BJ (cell line): ENCODE data around the genes CCDC7 and ITGB1.

DNA sequence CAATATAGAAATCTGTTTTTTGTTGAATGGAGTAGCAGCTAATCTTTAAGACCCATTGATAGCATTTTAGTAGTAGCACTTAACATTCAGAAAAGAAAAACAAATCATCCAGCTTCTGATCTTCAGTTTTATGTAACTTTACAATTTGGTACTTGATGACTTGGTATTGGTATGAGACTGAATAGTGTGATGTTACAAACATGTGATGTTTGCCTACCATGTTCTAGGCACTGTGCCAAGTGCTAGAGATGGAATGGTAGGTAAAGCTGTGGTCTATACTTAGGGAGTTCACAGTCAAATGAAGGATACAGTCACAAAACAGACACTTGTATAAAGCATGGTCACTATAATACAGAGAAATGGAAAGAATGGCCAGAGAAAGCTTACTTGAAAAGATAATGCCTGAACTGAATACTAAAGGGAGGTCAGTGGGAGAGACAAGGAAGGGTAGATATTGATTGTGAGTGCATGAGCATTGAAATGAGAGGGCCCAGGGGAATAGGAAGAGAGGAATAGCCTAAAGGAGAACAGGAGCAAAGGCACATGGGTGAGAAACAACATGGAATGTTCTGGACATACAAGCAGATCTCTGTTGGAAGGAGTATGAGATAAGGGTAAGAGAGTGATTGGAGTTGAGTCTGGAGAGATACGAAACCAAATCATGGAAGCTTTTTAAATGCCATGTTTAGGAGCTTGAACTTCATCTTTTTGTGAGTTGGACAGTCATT, 21.5 kb downstream of the ZEB1 start:
- CAGE, long polyA plus RNA, result no peak
- RRBS, result no CpG with 5 or more reads among the region's 1 CpG

GRCh38 chr10:31582503-31583263, 263.7 kb downstream of the ZEB1 start:
- CAGE, long polyA plus RNA, result no peak
- RRBS, result no CpG with 5 or more reads among the region's 6 CpGs

GRCh38 chr10:31698556-31698920, 230.1 kb downstream of the ARHGAP12 start:
- CAGE, long polyA plus RNA, result no peak
- RRBS, result no CpG with 5 or more reads among the region's 3 CpGs

DNA sequence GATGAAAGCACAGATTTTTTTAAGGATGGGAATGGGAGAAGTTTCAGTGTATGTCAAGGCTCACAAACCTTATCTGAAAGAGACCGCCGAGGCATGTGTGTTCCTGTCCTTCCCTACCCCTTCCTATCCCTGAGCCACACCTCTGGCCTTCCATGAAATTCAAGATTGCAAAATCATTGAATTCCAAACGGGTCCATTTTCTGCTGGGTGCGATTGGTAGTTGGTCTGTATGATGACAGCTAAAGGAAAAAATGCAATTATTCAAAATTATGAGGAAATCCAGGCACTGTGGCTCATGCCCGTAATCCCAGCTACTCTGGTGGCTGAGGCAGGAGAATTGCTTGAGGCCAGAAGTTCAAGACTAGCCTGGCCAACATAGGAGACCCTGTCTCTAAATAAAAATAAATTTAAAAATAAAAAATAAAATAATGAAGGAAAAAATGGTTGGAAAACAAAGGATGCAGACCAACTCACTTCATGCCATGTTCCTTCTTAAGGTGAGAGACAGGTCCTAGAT, 170.1 kb downstream of the ARHGAP12 start:
- CAGE, long polyA plus RNA, result no peak
- RRBS, result no CpG with 5 or more reads among the region's 5 CpGs

DNA sequence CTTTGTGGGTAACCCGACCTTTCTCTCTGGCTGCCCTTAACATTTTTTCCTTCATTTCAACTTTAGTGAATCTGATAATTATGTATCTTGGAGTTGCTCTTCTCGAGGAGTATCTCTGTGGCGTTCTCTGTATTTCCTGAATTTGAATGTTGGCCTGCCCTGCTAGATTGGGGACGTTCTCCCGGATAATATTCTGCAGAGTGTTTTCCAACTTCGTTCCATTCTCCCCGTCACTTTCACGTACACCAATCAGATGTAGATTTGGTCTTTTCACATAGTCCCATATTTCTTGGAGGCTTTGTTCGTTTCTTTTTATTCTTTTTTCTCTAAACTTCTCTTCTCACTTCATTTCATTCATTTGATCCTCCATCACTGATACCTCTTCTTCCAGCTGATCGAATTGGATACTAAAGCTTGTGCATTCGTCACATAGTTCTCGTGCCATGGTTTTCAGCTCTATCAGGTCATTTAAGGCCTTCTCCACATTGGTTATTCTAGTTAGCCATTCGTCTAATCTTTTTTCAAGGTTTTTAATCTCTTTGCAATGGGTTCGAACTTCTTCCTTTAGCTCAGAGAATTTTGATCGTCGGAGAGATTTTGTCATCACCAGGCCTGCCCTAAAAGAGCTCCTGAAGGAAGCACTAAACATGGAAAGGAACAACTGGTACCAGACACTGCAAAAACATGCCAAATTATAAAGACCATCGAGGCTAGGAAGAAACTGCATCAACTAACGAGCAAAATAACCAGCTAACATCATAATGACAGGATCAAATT, 37.0 kb downstream of the ARHGAP12 start:
- CAGE, long polyA plus RNA, result no peak
- RRBS, result no CpG with 5 or more reads among the region's 18 CpGs

GRCh38 chr10:32034475-32034951, 21.7 kb downstream of the KIF5B start:
- CAGE, long polyA plus RNA, result no peak
- RRBS, result no CpG with 5 or more reads among the region's 4 CpGs

DNA sequence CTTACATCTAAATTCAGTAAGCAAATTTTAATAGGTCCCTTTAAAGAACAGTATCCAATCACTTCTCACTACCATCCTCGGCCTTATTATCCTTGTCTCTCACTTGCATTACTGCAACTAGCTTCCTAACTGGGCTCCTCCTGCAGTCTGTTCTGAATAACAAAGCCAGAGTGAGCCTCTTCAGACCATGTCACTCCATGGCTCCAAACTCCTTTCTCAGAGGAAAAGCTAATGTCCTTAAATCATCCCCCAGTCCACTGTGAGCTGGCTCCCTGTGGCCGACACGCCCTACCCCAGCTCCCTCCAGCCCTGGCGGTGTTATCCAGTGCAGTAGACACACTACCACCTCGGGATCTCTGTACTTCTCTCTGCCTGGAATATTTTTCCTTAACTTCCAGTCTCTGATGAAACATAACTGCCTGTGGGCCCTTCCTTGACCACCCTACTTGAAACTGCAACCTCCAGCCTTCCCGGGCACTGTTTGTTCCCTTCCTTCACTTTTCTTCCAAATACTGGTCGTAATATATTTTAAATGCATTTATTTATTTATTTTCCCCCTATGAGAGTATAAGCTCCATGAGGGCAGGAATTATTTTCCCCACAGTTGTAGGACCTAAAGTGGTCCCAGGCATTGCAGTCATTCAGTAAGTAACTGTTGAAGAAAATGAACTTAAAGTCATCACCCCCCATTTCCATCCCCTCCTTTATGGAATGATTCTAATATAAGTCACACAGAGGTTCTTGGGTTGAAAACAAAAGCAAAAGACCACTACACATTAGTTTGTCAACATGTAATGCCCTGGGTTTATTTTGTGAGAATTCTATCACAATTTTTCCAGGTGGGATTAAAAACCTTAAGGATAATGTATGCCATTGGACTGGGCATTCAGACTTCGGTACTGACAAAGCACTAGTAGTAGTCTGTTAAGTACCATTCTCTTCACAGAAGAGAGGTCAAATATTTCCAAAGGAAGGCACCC, 79.7 kb downstream of the EPC1 start:
- CAGE, long polyA plus RNA, result no peak
- RRBS, result no CpG with 5 or more reads among the region's 8 CpGs

- CAGE, long polyA plus RNA, result no peak
- RRBS, result no CpG with 5 or more reads among the region's 3 CpGs
Measured at GRCh38 chr10:32364287-32364877, 17.4 kb upstream of the EPC1 start.

DNA sequence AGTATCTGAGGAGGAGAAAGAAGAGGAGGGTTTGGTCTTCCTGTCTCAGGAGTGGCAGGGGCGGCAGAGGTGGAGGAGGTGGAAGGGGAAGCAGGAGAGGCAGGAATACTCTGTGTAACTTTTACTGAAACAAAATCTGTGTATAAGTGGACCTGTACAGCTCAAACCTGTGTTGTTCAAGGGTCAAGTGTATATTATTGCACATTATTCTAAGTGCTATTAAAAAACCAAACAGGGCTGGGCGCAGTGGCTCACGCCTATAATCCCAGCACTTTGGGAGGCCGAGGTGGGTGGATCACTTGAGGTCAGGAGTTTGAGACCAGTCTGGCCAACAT, 34.3 kb upstream of the EPC1 start:
- CAGE, long polyA plus RNA, result no peak
- RRBS, result no CpG with 5 or more reads among the region's 4 CpGs

DNA sequence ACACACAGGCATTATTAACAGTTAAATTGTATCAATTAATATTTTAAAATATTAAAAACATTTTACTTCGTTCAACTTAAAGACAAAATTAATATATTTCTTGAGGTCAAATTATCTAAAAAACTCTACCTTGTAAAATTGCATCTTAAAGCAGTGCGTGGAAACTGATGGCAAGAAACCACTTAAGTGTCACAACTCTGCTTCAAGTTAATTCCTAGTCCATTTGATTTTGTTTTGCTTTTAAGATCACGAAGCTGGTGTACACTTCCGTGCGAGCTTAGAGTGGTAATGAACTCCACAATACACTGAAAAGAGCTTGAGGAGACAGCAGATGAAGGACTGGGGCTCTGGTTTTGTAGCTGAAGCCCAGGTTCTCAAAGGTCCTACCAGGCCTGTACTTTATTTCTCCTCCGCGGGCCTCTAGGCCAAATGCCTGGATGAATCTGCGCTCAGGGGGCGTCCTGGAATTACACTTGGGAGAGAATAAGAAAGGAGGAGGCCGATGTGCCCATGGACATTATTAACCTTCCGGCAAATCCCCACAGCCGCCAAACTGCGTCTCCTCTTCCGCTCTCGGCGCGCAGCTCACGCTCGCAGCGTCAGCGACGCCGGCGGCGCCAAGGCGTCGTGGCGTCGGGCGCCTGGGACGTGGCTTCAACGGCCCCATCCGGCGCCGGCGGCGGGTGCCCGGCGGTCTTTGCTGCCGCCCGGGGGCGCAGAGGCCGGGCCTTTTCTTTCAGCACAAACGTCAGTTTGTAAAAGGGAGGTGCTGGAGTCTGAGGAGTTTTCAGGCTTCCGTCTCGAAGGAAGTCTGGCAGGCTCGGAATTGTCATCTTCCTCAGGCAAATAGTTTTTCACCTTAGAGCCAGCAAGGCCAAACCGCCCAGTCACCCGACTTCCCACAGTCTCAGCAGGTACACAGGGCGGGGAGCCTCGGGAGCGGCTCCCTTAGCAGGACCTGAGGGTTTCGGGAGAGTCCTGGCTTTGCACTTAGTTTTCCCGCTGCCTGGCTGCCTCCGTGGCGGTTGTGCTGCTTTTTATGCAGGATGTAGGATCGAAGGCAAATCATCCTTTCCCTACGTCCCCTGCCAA, at the start of gene CCDC7:
Gene CCDC7, plus strand, starts transcription at position 657 of the 1,092 bp plus-strand sequence.
- CAGE, long polyA plus RNA, result start-site peak on the plus strand centred at position 766 of the sequence, 97 bp wide, 34 and 20 reads in 2 replicates
- RRBS, result under 1% methylated on average over 21 of the region's 58 CpGs

- CAGE, long polyA plus RNA, result no peak
- RRBS, result no CpG with 5 or more reads among the region's 5 CpGs
Measured at GRCh38 chr10:32447137-32447332, 1.1 kb downstream of the CCDC7 start.

GRCh38 chr10:32895293-32895632, 62.8 kb downstream of the ITGB1 start:
- CAGE, long polyA plus RNA, result no peak
- RRBS, result no CpG with 5 or more reads among the region's 5 CpGs

- CAGE, long polyA plus RNA, result start-site peak on the minus strand at chr10:32958168-32958275, 93,429 and 67,861 reads in 2 replicates
- RRBS, result 1% methylated on average over 47 of the region's 109 CpGs
Measured at GRCh38 chr10:32957985-32959038, at the start of gene ITGB1. Gene ITGB1, minus strand, starts transcription at chr10:32958230.

GRCh38 chr10:32959039-32959646, 1.1 kb upstream of the ITGB1 start:
- CAGE, long polyA plus RNA, result no peak
- RRBS, result no CpG with 5 or more reads among the region's 7 CpGs

DNA sequence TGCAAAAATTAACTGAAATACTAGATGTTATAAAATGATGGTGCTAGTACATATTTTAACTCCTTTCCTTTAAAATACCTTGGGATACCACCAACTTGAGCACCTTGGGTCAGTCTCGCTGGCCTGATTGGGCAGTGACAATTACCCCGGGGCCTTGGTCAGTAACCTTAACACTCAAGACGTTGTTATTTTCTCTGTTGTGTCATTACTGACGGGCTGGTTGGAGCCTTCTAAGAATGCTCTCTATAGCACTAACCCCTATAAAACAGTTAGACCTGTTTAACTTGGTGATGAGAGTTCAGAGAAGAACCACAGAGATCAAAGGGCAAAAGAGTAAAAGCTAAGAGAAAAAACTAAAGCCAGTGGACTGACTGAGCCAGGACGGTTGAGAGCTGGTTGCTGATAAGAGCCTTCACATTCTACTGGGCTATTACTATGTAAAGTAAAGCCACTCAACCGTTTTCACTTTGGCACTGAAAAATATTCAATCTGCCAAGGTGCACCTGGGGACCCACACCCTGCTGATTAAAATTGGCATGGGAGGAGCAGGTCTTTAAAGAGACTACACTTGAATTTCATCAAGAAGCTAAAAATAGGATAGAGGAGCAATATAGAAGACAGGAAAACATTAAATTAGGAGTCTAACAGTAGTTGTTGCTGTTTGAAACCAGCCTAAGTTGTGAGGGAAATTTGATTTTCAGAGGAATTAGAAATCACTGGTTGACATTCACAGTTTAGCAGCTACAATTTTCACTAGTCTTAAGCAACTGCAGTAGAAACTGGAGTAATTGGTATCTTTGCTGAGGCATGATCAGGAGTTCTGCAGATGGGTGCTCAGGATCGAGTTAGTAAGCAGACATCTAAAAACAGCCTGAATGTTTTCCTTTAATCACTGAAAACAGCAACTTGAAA, 13.7 kb upstream of the ITGB1 start:
- CAGE, long polyA plus RNA, result no peak
- RRBS, result no CpG with 5 or more reads among the region's 7 CpGs

DNA sequence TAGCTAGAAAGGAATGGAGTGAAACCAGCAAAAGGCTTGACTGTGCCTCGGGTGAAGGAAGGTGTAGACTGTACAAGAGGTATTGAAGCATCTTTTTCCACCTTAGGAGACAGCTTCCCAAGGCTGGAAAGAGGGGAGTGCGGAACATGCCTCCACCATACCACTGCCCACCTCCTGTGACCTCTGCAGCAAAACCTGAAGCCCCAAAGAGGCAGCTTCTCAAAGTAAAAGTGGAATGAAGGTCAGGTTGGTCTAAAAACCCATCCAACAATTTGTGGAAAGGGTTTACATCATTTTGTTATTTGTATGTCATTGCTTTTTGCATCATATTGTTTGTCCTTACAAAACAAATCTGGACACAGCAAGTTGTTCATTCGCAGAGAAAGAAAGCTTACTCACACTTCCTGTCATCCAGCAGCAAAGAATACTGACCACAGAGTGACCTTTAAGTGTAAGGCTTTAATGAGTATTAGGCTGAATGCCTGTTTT, 27.5 kb upstream of the ITGB1 start:
- CAGE, long polyA plus RNA, result no peak
- RRBS, result no CpG with 5 or more reads among the region's 3 CpGs

DNA sequence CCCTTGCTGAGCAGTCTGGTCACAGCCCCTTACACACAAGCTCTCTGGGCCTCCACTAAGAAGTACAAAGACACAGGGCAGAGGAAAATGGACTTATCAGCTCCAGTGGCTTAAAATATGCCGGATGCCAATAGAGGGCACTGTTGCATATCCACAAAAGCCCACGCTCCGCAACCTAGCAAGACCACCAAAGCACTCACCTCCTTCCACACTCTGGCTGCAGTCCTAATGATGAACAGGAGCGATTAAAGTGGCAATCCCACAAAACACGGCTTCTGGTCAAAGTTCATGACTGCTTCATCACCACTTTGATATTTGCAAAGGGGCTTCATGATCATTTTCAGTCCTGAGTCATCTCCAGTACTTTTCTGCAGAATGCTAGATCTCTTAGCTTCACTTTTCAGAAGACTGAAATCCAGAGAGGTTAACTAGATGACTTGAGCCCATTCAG, 158.3 kb upstream of the ITGB1 start:
- CAGE, long polyA plus RNA, result no peak
- RRBS, result no CpG with 5 or more reads among the region's 5 CpGs

DNA sequence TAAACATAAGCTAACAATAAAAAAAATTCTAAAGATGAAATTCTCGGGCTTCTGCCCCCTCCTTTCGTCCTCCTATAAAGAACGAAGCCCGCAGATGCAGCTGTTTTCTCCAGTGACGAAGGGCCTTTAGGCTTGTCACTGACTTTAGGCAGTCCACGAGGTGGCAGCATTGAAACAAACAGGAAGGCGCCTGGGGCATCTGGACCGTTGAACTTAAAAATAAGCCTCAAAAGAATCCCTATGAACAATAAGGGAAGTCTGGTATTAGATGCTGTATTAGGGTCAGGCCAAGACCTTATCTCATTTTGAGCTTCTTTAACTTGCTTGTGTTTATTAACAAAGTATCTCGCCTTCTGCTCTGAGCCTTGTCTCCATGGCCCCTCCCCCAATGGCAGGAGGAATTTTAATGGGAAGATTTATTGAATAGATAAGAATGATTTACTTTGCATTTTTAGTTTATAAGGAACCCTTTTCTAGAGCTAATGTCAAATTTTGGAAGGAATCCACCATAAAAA, 141.0 kb downstream of the NRP1 start:
- CAGE, long polyA plus RNA, result no peak
- RRBS, result no CpG with 5 or more reads among the region's 9 CpGs

DNA sequence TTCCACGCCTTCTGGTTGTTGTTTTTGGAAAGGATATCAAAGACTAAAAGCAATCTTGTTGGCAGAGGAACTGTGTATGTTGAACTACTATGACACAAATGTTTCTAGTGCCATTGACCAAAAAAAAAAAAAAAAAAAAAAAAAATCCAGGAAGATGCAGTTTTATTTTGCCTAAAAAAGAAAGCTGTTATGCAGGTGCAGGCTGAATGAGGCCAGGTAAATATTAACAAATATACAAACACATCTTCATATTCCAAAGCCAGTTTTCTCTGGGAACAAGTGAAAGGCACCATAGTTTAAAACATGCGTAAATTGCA, 73.6 kb downstream of the NRP1 start:
- CAGE, long polyA plus RNA, result no peak
- RRBS, result no CpG with 5 or more reads among the region's 2 CpGs

DNA sequence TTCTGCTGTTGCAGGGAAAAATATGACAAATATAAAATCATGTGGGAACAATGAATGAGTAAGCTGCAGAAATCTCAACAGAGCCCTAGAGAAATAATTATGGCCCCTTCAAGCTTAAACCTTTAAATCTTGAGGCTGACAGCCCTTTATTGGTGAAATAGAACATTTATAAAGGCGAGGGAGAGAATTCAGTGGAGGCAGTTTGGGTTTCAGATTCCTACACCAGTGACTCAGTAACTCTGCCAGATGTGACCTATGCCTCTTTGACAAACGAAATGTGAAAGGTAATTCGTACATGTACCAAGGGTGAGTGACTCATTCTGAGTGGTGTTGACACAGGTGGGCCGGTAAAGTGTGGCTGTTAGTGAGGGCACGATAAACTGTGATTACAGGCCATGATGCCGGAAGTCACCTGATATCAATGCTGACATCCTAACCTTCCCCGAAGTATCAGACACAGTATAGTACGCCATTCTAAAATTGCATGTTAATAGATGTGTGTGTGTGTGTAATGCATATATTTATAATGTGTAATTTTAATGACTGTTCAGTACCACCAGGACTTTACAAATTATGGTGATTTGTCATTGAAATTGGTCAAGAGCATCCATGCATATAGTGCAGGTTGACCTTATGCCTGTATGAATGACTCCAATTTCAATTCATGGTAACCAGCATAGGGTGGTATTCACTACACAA, 70.2 kb downstream of the NRP1 start:
- CAGE, long polyA plus RNA, result no peak
- RRBS, result 4% methylated on average over 3 of the region's 8 CpGs